ENCODE measurements around a stretch of chr7.

DNA sequence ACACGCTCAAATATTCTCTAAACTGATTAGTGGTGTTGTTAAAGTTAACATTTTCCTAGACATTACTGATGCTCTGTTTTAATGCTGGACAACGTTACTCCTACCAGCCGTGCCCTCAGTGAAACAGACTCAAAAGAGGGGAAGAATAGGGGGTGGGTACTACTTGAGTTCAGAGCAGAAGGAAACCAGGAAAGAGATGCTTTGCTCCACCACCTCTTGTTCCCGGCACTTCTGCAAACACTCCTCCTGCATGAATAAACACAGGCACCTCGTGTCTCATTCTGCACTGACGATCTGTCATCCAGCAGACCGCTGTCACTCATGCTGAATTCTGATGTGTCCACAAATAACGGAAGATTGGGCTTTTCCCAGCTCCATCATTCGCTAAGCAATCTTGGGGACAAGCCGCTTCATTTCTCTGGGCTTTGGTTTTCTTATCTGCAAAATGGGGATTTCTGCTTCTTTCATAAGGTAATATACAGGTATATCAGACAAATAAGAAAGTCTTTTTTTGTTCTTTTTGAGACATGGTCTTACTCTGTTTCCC is 26.7 kb downstream of the YWHAG start:
- RRBS: no CpG with 5 or more reads among the region's 10 CpGs

DNA sequence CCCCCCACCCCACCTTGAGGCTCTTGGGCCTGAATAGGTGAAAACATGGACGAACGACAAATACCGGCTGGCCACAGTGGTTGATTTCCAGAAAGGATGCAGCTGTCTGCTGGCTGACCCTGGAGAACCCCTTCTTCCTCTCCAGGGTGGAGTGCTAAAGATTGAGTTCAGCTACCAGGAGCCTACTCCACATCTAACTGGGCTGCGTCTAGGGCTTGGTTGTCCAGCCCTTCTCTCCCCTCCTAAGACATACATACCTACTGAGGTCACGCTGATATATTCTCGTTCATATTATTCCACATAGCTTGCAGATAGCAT is 887 bp upstream of the YWHAG start:
- RRBS: no CpG with 5 or more reads among the region's 6 CpGs

GRCh38 chr7:76512542-76512813 is 2.1 kb downstream of the UPK3B start:
- RRBS: no CpG with 5 or more reads among the region's 6 CpGs

DNA sequence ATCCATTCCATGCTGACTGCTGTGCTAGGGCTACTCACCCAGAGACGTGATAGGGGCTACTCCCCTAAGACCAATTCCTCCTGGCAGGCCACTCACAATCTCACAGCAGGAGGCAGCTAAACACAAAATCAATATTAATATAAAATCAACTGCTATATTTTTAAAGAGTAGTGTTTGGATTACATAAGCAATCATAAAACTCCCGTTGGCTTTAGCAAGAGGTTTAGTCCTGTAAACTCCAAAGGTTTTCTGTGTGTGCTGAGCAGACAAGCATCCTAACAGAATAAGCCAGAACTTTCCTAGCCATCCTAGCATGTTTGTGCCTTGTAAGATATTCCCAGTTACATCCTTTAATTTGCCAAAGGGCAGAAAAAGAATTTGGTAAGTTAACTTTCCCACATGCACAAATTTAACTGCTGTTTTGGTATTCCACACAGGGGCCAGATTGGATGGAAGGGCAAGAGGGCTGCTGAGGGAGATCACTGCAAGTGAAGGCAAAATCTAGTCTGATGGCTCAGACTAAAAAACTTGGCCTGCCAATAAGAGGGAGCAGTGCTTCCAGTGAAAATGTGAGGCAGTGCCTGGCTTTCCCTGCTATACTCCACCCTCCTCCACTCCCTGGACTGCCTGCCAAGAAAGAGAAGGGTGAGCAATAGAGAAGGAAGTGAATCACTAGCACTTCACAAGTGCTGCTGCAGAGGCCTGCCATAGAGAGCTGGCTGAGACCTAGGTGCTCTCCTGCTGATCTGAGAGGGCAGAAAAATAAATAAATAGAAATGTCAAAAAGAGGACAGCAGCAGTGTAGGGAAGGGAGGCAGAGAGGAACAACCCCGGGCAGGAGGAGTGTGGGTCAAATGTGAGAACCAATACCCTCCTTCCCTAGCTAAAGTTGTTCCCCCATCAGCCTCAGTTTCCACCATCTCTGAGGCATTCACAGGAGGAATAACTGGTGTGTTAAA is 40.0 kb upstream of the SPDYE16 start:
- RRBS: no CpG with 5 or more reads among the region's 3 CpGs

DNA sequence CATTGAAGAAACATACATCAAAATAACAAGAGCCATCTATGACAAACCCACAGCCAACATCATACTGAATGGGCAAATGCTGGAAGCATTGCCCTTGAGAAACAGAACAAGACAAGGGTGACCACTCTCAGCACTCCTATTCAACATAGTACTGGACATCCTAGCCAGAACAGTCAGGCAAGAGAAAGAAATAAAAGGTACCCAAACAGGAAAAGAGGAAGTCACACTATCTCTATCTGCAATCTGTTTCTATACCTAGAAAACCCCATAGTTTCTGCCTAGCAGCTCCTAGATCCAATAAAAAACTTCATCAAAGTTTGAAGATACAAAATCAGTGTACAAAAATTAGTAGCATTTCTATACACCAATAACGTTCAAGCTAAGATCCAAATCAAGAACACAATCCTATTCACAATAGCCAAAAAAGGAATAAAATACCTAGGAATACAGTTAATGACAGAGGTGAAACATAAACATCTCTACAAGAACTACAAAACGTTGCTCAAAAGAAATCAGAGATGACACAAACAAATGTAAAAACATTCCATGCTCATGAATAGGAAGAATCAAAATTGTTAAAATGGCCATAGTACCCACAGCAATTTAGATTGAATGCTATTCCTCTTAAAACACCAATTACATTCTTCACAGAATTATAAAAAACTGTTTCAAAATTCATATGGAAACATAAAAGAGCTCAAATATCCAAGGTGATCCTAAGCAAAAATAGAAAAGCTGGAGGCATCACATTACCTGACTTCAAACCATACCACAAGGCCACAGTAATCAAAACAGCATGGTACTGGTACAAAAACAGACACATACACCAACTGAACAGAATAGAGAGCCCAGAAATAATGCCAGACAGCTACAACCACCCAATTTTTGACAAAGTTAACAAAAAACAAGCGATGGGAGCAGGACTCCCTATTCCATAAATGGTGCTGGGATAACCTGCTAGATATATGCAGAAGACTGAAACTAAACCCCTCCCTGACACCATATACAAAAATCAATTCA is 29.5 kb downstream of the POMZP3 start:
- RRBS: no CpG with 5 or more reads among the region's 3 CpGs

GRCh38 chr7:76991955-76992473 is 40.1 kb downstream of the SPDYE17 start:
- RRBS: no CpG with 5 or more reads among the region's 17 CpGs

DNA sequence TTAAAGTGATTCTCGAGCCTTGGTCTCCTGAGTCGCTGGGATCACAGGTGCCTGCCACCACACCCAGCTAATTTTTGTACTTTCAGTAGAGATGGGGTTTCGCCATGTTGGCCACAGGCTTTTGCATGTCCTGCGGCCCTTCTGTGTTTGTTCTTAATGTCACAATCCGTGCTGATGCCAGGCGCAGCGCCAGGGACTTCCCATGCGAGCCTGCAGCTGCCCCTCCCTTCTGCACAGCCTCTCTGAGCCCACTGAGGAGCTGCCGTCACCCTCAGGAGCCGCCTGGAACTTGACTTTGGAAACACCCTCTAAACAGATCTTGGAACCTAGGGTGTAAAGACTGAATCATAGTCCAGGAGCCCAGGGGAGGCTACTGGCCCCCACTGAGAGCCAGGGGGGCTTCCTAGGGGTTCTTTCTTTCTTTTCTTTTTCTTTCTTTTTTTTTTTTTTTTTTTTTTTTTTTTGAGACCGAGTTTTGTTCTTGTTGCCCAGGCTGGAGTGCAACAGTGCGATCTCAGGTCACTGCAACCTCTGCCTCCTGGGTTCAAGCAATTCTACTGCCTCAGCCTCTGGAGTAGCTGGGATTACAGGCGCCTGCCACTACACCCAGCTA is 24.1 kb downstream of the SPDYE17 start:
- RRBS: no CpG with 5 or more reads among the region's 13 CpGs

DNA sequence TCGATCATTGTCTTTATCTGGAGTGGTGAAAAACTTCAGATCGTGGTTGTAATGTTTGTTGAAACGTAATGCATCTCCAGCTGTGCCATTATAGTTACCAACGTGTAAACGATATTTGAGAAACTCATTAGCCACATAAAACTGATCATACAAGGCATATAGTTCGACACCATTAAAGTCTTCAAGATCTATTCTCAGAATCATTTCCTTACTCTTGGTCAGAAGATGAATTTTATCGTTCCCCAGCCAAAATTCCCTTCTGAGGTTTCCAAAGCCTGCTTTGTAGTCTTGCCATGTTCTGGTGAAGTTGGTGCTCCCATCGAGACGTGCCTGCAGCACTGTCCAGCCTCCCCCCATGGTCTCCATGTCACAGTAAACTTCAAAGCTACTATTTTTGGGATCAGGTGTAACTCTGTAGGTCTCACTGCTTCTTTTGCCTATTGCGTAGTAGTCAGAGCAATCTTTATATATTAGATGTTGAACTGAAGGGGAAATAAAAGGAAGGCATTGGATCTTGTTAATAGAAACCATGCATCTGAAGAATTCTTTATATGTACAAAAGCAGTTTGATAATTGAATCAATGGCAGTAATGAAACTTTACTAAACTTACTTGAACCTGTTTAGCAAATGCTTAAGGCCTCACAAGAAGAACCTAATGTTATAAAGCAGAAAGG is 3.0 kb downstream of the FGL2 start:
- RRBS: no CpG with 5 or more reads among the region's 10 CpGs

DNA sequence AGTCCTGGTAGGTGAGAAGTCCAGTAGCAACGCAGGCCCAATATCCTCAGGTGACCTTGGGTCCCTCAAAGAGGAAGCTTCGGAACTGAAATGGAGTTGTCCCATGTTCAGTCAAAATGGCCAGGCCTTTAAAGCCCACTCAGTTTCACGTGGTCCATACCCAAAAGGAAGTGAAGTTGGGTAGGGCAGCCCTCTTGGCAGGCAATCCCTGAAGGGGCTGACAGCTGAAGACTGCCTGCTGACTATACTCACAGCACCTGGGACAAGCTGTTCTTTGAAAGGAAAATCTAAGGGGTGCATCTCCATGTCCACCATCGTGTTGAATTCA is 3.0 kb downstream of the GSAP start:
- RRBS: no CpG with 5 or more reads among the region's 4 CpGs

- RRBS: no CpG with 5 or more reads among the region's 2 CpGs
Measured at GRCh38 chr7:77482046-77482256, 55.1 kb upstream of the PTPN12 start.

- RRBS: no CpG with 5 or more reads among the region's 9 CpGs
Measured at GRCh38 chr7:77502250-77502693, 34.8 kb upstream of the PTPN12 start.

DNA sequence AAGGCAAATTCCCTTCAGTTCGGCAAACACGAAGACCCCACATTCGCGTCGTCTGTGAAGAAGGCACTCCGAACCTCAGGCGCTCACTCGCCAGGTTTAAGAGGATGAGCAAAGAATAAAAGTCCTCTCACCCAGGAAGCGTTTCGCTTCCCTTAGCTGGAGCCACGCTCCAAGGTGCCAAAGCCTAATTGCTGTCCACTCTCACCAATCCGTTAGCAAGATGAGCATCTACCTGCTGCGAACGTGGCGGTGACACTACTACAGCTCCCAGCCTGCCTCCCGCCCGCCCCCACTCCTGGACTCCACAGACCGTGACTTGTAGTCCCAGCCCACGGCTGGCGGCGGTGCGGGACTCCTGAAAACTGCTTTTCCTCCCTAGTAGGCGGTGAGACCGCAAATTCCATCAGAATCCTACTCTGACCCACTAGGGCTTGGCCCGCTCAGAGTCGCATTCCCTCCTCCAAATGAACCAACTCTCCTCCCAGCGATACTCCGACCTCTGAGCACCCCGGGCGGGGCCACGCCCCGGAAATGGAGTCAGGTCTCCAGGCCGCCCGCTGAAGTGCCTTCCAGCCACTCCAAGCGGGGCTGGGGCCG is 615 bp upstream of the PTPN12 start:
- RRBS: 2% methylated on average over 5 of the region's 36 CpGs

DNA sequence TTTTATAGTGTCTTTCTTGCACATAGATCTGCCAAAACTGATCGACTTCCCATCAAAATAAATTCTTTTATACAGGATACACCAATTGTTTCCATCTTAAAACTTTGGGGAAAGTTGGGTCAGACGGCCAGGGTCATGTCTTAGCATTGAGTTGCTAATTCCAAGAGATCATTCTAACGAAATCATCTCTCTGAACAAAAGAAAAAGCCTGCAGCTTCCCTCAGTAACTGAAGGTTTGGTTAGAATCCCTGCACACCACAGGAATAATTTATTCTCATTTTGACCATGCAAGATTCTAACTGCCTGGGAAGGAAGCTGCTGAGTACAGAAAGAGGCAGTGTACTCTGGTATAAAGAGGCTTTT is 77.1 kb upstream of the RSBN1L start:
- RRBS: no CpG with 5 or more reads among the region's 3 CpGs

- RRBS: no CpG with 5 or more reads among the region's 2 CpGs
Measured at GRCh38 chr7:77639023-77639562, 57.2 kb upstream of the RSBN1L start.

DNA sequence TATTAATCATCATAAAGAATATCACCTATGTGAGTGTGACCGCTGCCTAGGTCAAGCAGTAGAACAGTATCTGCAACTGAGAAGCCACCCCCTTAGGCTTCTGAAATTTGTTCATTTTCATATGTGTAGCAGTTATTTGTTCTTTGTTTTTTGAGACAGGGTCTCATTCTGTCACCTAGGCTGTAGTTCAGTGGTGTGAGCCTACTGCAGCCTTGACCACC is 54.2 kb upstream of the RSBN1L start:
- RRBS: no CpG with 5 or more reads among the region's 1 CpG

DNA sequence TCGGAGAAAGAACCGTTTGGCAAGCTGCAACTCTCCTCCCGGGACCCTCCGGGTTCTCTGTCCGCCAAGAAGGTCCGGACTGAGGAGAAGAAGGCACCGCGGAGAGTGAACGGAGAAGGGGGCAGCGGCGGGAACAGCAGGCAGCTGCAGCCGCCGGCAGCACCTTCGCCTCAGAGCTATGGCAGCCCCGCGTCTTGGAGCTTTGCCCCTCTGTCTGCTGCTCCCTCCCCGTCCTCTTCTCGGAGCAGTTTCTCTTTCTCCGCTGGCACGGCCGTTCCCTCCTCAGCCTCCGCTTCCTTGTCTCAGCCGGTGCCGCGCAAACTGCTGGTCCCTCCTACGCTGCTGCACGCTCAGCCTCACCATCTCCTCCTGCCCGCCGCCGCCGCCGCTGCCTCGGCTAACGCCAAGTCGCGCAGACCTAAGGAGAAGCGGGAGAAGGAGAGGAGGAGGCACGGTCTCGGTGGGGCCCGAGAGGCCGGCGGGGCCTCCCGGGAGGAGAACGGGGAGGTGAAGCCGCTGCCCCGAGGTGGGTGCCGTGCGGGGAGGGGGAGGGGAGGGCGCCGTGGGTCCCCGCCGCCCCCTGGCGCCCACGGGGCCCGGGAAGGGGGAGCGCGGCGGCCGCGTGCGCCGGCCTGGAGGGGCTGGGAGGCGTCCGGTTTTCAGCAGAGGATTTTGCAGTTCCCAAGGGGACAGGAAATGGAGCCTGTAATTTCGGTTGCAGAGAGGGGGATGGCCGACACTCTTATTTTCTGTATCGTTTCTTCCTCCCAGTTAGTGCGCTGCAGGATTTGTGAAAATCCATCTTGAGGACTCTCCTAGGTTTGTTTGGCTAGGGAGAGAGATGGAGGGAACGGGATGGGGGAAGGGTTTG is 506 bp downstream of the RSBN1L start:
- RRBS: 2% methylated on average over 16 of the region's 69 CpGs

GRCh38 chr7:77697401-77697869 is 1.2 kb downstream of the RSBN1L start:
- RRBS: no CpG with 5 or more reads among the region's 18 CpGs

GRCh38 chr7:77711211-77711680 is 15.0 kb downstream of the RSBN1L start:
- RRBS: no CpG with 5 or more reads among the region's 6 CpGs

DNA sequence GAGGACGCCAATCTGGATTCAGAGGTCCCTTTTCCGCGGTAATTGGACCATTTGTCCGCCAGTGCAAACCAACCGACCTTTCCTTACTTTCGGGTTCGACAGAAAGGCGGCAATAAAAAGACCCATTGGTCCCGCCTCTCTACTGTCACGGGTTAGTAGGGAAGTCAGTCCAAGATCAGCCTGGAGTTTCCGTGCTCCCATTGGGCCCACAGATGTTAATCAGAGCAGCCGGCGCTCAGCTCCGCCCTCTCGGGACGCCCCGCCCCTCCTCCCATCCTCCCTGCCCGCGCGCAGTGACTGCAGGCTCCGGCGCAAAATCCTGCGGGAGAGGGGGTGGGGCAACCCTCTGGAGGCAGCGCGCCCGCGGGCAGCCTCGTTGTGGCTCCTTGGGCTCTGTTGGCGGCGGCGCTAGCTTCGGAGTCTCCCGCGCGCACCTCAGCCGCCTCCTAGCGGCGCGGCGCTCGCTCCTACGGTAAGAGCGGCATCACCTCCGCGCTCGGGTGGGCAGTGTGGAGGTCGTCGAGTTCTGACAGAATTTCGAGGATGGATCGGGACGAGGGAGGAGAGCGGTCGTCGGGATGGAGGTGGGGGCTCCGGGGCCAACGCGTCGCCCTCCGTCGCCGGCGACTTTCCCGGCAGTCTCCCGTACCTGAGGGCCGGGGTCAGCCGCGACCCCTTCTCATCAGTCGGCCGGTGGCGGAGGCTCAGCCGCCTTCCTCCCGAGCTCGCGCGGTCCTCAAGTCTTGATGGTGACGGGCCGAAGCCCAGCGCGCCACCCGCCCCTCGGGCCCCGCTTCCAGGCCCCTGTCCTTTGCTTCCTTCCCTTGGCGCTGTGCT is 484 bp upstream of the TMEM60 start:
- RRBS: 1% methylated on average over 10 of the region's 83 CpGs

- RRBS: no CpG with 5 or more reads among the region's 5 CpGs
Measured at GRCh38 chr7:78018450-78018821, 220.2 kb upstream of the TMEM60 start.

Measured in HTR-8/SVneo (cell line).